ENCODE measurements around the gene ADGRD2.

DNA sequence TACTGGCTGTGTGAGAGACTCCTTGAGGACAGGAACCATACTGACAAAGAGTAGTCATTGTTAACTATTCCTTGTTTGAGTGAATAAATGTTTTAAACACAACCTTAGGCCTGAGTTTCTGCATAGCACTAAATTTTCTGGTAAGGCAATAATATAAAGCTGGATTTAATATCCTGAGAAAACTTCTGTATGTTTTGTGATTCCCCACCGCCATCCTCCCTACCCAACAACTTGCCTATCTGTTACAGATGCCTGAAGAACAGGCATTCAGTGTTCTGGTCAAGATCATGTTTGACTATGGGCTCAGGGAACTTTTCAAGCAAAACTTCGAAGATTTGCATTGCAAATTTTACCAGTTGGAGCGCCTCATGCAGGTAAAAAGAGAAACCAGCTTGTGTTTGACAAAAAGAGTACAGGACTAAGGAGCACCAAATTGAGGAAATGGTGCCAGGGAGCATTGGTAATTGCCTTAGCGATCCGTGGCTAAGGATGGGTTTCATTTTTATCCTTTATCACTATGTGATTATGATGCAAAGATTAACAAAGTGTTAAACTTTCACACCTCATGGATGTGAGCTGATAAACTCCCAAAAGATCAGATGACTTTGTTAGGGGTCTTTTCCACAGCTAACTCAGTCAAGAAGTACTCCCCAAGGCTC lies 40.0 kb downstream of the GPR21 start:
- PRO-cap = no peak

- PRO-cap = no peak
Measured at GRCh38 chr9:123102500-123103314, 69.2 kb downstream of the GPR21 start.

DNA sequence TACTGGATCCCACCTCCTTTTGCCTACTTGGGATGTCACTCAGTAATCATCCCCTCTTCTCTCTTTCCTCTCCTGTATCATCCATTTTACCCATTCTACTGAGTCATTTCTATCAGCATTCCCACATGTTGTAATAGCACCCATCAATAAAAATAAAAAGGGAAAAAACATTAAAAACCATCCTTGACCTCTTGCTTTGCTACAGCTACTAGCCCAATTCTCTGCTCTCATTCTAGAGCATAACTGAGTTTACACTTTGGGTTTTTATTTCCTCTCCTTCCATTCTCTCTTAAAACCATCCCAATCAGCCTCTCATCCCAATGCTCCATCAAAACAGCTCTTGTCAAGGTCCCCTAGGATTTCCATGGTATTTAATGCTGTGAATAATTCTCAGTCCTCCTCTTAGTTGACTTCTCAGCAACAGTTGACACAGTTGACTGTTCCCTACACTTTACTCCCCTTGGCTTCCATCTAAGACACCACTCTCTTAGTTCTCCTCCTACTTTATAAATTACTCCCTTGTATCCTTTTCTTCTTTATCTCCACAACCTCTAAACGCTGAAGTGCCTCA lies 74.0 kb downstream of the STRBP start:
- PRO-cap = no peak

- PRO-cap = no peak
Measured at GRCh38 chr9:123282297-123283170, 14.1 kb upstream of the STRBP start.

GRCh38 chr9:123382079-123382618 lies 26.2 kb downstream of the CRB2 start:
- PRO-cap = no peak

GRCh38 chr9:123425365-123425780 lies 69.4 kb downstream of the CRB2 start:
- PRO-cap = no peak

- PRO-cap = no peak
Measured at GRCh38 chr9:123495069-123495843, 139.3 kb downstream of the CRB2 start.

DNA sequence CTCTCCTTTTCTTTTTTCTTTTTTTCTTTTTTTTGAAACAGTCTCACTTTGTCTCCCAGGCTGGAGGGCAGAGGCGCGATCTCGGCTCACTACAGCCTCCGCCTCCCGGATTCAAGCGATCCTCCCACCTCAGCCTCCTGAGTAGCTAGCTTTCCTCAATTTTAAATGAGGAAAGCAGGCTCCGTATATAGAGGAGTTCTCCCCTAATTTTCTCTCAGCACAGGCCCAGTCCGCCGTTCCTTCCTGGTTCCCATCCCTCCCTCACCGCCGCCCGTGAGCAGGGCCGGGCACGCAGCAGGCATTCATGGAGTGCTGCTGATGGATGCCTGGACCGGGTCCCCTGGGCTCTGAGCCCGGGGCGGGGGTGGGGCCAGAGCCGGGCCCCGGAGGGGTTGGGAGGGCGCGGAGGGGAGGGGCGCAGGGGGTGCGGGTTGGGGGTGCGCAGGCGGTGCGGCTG lies 33.5 kb downstream of the LHX2 start:
- PRO-cap = no peak

GRCh38 chr9:124045462-124045938 lies 33.9 kb downstream of the LHX2 start:
- PRO-cap = unidirectional peak, minus-strand start at chr9:124045690

GRCh38 chr9:124263588-124264585 lies 6.1 kb downstream of the NEK6 start:
- PRO-cap = no peak

GRCh38 chr9:124270721-124271504 lies 13.2 kb downstream of the NEK6 start:
- PRO-cap = no peak

DNA sequence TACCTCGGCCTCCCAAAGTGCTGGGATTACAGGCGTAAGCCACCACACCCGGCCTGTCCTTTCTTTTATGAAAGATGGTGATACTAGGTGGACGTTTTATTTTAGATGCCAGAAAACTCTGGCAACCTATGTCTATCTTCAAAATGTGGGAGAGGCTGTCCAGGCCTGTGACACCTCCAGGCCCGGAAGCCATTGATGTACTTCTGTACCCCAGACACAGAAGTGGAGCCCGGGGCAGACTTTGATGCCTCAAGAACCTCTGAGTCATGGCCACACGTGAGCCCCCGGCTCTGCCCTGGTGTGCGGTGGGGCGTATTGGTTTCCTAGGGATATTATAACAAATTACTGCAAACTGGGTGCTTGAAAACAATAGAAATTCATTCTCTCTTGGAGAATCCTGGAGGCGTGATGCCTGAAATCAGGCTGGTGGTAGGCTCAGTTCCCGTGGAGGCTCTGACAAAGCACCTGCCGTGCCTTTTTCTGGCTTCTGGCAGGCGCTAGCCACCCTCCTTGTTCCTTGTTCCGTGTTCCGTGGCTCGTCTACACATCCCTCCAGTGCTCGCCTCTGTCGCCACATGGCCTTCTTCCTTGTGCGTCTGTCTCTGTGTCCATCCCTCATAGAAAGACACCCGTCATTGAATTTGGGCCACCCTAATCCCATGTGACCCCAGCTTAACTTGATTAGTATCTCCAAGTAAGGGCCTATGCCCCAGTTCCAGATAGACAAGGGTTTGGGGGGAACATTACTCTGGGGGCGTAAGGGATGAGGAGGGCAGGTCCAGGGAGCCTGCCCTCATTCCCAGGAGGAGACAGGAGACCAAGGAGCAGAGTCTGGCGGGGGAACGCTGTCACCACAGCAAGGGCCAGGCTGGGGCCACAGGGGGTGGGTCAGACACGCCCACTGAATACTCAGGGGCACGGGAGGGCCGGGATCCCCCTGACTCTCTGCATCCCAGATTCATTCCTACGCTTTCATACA lies 24.3 kb downstream of the NEK6 start:
- PRO-cap = no peak

GRCh38 chr9:124392788-124393413 lies 22.3 kb downstream of the PSMB7 start:
- PRO-cap = no peak

- PRO-cap = no peak
Measured at GRCh38 chr9:124411494-124411981, 3.7 kb downstream of the PSMB7 start.

- PRO-cap = unidirectional peak, plus-strand start at chr9:124450451
Measured at GRCh38 chr9:124450034-124450688, at the start of gene ADGRD2. Gene ADGRD2, plus strand, starts transcription at chr9:124450451.

DNA sequence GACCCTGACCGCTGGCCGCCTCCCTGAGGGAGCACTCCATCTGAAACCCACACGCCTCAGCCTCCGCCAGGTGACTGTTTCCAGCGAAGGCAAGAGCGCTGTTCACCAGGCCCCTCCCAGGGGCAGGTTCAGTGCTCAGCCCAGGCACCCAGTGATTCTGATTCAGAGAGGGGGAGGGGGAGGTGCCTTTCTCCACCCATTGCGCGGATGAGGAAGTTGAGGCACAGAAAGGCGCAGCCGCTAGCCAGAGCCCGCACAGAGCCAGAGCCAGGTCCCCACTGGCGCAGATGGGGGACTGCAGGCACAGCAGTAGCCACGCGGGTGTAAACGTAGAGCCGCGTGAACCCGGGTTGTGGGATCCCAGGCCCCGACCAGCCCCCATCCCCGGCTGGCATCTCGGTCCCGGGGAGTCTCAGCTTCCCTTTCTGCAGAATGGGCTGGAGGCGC lies 27.1 kb downstream of the ADGRD2 start:
- PRO-cap = no peak

GRCh38 chr9:124660062-124661137 lies 110.7 kb downstream of the NR6A1 start:
- PRO-cap = no peak

GRCh38 chr9:124769228-124770426 lies 1.5 kb downstream of the NR6A1 start:
- PRO-cap = no peak

GRCh38 chr9:124771499-124771978 lies 428 bp upstream of the NR6A1 start:
- PRO-cap = no peak

GRCh38 chr9:124834502-124835552 lies 18.4 kb upstream of the WDR38 start:
- PRO-cap = no peak

All from left cardiac atrium (tissue), 1 donor.